Heart right ventricle (tissue), 2 donors: ENCODE results near the gene TOLLIP.

GRCh38 chr11:810055-810171, 146 bp downstream of the RPLP2 start:
- PRO-cap, 2 experiments: no peak in any of the 2 experiments

GRCh38 chr11:821873-822899, 3.5 kb downstream of the PNPLA2 start:
- PRO-cap, 2 experiments: no peak in any of the 2 experiments

- PRO-cap, 2 experiments: no peak in any of the 2 experiments
Observed at GRCh38 chr11:824891-825857, 2.5 kb upstream of the CRACR2B start.

DNA sequence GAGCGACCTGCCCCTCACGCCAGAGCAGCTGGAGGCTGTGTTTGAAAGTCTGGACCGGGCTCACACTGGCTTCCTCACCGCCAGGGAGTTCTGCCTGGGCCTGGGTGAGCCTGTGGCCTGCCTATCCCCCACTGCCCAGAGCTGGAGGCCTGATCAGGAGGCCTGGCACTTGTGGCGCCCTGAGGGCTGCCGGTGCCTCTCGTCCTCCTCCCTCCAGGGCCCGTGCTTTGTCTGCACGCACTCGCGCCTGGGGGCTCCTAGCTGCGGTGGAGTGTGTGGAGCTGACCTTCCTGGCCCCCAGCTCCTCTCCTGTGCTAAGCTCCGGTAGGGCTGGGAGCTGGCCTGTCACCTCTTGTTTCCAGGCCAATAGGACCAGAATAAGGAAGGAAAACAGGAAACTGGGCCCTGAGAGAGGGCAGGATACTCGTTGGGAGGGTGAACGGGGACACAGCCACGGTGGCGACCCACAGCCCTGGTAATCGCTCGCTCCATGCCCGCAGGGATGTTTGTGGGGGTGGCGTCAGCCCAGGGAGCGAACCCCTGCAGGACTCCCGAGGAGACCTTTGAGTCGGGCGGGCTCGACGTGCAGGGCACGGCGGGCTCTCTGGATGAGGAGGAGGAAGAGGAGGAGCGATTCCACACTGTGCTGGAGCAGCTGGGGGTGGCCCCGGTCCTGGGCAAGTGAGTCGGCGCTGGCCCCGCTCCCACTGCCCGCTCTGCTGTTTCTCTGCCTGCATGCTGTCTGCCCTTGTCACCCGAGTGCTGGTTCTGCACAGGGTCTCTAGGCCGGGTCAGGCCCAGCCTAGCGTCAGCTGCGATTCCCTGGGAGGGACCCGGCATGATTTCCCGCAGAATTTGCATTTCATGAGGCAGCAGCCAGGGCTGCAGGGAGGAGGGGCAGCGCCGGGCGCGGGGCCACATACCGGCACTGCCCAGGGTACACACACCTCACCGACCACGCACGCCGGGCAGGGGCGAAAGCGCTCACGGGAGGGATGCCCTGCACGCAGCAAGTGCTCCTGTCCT, 1.5 kb downstream of the CRACR2B start:
- PRO-cap, 2 experiments: peak in 2 of 2 experiments; most common plus-strand start position 448 of the sequence (in 2); most common minus-strand start position 316 of the sequence (in 1)

DNA sequence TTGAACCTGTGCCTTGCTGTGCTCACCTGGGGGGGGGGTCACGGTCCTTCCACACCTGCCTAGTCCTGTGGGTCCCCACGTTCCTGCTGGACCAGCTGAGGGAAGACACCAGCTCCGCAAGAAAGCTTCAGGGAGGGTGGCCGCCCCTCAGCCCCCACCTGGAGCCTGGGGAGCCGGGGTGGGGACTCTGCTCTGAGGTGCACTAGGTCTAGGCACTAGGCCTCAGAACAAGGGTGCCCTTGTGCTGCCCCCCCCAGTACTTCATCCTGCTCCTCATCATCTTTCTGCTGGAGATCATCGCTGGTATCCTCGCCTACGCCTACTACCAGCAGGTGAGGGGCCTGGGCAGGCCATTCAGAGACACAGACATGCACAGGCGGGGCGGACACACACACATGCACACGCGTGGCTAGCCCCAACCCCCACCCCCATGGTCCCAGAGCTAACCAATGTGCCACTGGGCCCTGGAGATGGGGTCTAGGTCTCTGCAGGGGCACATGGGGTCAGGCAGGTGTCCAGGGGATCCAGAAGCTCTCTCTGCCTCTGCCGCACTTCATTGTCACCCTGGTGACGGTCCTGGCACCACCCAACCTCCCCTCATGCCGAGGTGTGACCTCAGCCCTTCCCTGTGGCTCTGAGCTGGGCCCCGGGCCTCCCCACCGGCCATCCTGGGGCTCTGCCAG, 3.9 kb downstream of the CD151 start:
- PRO-cap, 2 experiments: no peak in any of the 2 experiments

- PRO-cap, 2 experiments: no peak in any of the 2 experiments
Observed at GRCh38 chr11:838265-839381, 3.7 kb downstream of the POLR2L start.

DNA sequence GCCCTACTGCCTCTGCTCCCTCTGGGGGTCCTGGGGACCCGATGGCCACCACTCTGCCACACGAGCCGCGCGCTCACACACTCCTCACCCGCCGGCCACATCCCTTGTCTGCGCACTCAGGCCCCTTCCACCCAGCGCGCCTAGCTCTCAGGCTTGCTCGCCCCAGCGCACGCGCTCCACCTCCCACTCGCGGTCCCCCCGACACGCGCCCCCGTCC, 393 bp downstream of the CHID1 start:
- PRO-cap, 2 experiments: no peak in any of the 2 experiments

GRCh38 chr11:1017244-1018030, 19.1 kb downstream of the MUC6 start:
- PRO-cap, 2 experiments: no peak in any of the 2 experiments

GRCh38 chr11:1060677-1061088, 24.2 kb upstream of the MUC6 start:
- PRO-cap, 2 experiments: no peak in any of the 2 experiments

DNA sequence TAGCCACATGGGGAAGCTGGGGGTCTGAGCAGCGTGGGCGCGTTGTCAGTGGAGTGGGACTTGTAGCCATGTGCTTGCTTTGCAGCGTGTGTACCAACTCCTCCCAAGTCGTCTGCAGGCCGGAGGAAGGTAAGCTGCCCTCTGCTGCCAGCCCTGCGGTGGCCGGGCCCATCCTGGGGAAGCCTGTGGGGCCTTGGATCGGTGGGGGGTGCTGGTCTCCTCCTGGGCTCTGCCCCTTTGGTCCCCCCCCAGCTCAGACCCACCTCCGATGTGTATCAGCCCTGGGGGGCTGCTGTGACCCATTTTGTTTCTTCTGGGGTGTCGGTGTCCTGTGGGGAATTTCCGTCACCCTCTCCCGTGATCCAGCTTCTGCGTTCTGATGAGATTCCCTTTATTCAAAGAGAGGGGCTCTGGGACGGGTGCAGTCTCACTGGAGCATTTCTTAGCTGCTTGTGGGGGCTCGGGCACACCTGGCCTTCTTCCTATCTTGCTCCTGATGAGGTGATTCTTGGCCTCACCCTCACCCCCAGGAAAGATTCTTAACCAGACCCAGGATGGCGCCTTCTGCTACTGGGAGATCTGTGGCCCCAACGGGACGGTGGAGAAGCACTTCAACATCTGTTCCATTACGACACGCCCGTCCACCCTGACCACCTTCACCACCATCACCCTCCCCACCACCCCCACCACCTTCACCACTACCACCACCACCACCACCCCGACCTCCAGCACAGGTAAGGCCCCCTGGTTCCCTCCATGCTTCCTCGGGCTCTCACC, 56.0 kb upstream of the MUC6 start:
- PRO-cap, 2 experiments: no peak in any of the 2 experiments

- PRO-cap, 2 experiments: no peak in any of the 2 experiments
Observed at GRCh38 chr11:1148671-1149098, 9.1 kb upstream of the MUC5AC start.

DNA sequence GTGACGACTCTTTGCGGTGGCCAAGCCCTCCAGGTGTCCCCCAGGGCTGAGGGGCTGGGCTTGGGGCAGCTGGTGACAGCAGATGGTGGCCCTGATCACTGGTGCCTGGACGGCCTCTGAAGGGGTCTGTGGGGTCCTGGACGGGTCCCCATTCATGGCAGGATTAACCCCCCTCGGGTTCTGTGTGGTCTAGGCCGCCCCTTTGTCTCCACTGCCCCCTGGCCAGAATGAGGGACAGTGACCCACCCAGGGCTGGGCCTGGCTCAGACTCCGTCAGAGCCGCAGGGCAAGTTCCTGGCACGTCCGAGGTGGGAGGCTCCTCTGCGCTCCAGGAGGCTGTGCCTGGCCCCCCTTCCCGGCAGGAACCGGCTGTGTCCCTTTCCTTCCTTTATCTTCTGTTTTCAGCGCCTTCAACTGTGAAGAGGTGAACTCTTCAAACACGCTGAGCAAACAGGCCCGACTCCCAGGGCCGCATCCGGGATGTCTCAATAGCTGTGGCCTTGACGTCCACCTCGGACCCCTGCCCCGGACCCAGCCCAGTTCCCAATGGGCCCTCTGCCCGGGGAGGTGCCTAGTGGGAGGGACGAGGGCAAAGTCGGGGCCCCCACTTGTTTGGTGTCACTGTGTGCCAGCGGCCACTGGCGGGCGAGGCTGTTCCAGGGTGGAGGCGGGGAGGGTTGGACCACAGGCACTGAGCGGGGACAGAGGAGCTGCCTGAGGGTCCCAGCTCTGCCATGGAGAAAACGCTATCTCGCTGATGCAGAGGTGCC, 3.1 kb upstream of the MUC5B start:
- PRO-cap, 2 experiments: no peak in any of the 2 experiments

DNA sequence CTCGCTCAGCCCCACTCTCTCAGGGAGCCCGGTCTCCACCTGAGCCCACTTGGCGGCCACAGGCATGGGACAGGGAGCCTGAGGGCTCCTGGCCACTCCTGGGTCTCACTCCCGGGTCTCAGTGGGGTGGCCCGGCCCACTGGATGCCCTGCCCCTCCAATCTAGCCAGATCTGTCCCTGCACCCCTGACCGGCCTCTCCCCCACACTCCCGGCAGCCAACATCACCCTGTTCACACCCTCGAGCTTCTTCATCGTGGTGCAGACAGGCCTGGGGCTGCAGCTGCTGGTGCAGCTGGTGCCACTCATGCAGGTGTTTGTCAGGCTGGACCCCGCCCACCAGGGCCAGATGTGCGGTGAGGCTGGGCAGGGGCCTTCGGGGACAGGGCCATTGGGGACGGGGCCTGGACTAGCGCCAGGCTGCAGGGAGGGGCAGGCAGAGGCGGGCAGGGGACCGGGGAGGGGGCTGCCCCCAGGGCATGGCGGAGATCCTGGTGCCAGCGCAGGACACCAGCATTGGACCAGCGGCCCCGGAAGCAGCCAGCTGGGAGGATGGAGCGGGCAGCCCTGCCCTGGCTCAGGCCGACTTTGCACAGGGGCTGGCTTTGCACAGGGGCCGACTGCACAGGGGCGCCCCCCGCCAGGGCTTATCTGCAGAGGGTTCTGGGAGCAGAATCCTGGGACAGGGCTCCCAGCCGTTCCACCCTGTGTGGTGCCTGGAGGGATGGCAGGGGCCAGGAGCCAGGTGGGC, 8.5 kb downstream of the MUC5B start:
- PRO-cap, 2 experiments: no peak in any of the 2 experiments

- PRO-cap, 2 experiments: no peak in any of the 2 experiments
Observed at GRCh38 chr11:1303165-1303805, 6.1 kb downstream of the TOLLIP start.

GRCh38 chr11:1308983-1309896, at the start of gene TOLLIP:
TSS of gene TOLLIP (minus strand) at chr11:1309632.
- PRO-cap, 2 experiments: peak in 2 of 2 experiments; most common plus-strand start chr11:1309823 (in 2); most common minus-strand start chr11:1309619 (in 1)

DNA sequence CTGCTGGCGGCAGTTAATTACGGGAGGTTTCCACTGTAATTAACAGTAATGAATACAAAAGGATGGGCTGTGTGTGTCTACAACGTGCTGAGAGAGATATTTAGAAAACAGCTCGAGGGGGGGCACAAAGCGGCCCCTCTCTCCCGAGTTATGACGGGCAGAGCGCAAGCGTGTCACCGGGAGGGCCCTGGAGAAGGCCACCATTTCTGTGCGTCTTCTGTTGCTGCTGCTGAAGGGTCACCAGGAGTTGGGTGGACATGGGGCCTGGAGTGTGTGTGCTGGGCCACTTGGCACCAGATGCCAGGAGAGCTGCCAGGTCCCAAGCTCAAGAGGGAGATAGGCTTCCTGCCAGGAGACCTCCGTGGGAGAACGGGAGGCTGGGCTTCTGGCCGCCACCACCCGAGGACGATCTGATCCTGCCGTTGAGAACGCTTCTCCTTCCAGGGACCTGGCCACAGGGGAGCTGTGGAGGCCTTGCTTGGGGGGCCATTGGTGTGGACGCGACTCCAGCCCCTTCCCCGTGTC, 2.2 kb downstream of the BRSK2 start:
- PRO-cap, 2 experiments: no peak in any of the 2 experiments

GRCh38 chr11:1518902-1519720, 32.5 kb upstream of the MOB2 start:
- PRO-cap, 2 experiments: no peak in any of the 2 experiments

DNA sequence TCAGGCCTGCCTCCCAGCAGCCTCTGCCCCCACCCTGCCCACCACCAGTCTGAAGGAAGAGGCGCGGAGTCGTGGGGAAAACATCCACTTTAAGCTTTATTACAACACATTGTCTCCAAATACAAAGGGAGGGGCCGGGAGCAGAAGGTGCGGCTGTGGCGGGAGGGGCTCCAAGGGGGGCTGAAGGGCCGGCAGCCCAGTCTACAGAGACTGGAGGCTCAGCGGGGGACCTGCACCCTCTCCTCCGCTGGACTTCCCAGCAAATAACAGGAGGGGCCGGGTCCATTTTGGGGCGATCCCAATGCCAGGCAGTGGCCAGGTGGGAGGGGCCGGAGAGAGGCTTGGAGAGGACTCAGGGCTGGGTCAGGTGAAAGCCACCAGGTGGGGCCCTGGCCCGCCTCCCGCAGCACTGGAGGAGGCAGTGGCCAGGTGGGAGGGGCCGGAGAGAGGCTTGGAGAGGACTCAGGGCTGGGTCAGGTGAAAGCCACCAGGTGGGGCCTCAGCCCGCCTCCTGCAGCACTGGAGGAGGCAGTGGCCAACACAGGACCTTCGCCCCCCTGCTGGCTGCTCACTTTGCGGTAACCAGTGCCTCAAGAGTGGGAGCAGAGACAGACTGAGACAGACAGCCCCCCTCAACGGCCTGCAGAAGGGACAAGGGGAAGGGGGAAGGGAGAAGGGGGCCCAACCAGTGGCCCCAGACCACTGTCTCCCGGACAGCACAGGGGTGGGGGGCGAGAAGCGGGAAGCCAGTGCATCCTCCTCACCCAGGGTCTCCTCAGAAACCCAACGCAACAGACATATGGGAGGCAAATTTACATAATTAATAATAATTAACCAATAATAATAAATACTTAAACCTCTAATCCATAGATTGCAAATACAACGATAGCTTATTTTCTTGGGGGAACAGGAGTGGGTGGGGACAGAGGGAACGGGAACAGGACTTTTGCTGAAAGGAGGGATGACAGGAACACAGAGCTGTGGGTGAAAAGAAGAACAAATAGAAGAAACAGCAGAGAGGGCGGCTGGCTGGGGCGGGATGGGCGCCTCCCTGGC, 17.8 kb downstream of the DUSP8 start:
- PRO-cap, 2 experiments: no peak in any of the 2 experiments

DNA sequence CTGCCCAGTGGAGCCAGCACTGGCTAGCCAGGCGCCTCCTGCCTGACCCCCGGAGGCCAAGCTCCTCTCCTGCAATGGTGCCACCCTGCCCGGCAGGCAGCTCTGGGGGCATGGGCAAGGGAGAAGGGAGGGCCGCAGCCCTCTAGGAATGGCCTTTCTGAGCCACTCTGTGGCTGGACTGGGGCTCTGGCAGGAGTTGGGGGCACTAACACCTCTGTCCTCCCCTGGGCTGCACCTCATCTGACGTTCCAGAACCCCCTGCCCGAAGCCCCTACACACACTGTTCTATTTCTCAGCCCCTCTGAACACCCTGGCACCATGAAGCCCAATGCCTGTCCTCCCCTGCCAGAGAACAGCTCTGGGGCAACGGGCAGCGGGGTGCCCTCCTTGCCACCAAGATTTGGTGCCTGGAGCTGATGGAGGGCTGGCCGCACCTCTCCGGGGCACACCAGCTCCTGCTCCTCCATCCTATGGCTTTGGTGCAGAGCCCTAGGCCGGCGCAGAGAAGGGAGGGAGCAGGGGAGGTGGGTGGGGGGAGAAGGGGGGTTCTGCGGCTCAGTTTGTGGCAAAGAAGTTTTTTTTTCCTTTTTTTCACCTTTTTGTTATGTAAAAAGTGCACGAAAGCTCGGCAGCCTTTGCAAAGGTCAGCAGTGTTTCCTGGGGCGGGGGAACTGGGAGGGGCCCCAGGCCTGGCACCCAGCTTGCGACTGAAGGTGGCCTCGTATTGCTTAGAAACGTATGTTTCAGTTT, 16.3 kb downstream of the DUSP8 start:
- PRO-cap, 2 experiments: no peak in any of the 2 experiments

DNA sequence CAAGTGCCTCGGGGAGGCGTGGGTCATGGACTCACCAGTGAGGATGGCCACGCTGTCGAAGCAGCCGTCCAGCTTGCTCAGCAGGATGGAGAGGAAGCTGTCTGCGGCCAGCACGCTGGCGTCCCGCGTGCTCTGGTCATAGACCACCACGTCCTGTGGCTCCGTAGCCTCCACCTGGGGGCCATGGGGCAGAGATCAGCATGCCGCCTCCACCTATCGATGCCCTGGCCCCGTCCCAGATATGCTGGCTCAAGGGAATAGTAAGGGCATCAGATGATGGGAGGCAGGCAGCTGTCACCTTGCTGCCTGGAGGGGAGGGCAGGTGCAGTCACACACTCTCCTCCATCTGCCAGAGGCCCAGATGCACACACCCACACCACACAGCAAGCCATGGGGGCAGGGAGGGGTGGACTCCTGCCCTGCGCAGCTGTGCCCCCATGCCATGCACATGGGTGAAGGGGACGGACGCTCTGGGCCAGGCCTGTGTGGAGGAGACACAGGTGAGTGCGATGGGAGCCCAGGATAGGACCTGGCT, 8.2 kb downstream of the DUSP8 start:
- PRO-cap, 2 experiments: no peak in any of the 2 experiments